Airway epithelial cell (primary cell): ENCODE measurements around the genes ZNF559, ZNF177 and OLFM2.

- RAMPAGE, long total RNA = no peak
Measured at GRCh38 chr19:8486631-8487311, 15.7 kb downstream of the PRAM1 start.

- RAMPAGE, long total RNA = no peak
Measured at GRCh38 chr19:8511723-8512561, 2.0 kb downstream of the ZNF414 start.

- RAMPAGE, long total RNA = no peak
Measured at GRCh38 chr19:8518608-8519148, 4.7 kb upstream of the ZNF414 start.

GRCh38 chr19:8550225-8551084 is 26.8 kb downstream of the MYO1F start:
- RAMPAGE, long total RNA = no peak

GRCh38 chr19:8575335-8576168 is 1.7 kb downstream of the MYO1F start:
- RAMPAGE, long total RNA = no peak

GRCh38 chr19:8600791-8601131 is 9.8 kb downstream of the ADAMTS10 start:
- RAMPAGE, long total RNA = no peak

GRCh38 chr19:8631271-8631819 is 912 bp downstream of the NFILZ start:
- RAMPAGE, long total RNA = no peak

DNA sequence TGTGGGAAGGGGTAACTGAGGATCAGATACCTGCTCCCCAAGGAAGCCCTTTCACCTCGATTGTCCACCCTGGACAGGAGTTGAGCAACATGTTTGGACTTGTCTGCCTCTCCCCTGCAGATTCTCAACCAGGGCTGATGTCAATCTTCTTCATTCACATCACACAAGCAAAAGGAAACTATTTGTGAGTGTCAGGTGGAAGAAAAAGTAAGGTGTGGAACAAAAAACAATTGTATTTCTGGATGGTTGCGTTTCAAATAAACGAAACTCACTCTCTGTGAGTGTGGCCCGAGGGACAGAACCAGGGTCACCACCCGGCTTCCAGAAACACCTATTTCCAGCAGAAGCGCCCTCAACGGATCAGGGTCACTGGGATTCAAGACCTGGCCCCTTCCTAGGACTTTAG is 47.1 kb upstream of the OR1M1 start:
- RAMPAGE, long total RNA = no peak

DNA sequence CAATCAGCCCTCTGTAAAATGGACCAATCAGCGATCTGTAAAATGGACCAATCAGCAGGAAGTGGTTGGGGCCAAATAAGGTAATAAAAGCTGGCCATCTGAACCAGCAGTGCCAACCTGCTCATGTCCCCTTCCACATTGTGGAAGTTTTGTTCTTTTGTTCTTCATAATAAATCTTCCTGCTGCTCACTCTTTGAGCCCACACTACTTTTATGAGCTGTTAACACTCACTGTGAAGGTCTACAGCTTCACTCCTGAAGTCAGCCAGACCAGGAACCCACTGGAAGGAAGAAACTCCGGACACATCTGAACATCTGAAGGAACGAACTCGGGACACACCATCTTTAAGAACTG is 33.0 kb upstream of the OR1M1 start:
- RAMPAGE, long total RNA = no peak

DNA sequence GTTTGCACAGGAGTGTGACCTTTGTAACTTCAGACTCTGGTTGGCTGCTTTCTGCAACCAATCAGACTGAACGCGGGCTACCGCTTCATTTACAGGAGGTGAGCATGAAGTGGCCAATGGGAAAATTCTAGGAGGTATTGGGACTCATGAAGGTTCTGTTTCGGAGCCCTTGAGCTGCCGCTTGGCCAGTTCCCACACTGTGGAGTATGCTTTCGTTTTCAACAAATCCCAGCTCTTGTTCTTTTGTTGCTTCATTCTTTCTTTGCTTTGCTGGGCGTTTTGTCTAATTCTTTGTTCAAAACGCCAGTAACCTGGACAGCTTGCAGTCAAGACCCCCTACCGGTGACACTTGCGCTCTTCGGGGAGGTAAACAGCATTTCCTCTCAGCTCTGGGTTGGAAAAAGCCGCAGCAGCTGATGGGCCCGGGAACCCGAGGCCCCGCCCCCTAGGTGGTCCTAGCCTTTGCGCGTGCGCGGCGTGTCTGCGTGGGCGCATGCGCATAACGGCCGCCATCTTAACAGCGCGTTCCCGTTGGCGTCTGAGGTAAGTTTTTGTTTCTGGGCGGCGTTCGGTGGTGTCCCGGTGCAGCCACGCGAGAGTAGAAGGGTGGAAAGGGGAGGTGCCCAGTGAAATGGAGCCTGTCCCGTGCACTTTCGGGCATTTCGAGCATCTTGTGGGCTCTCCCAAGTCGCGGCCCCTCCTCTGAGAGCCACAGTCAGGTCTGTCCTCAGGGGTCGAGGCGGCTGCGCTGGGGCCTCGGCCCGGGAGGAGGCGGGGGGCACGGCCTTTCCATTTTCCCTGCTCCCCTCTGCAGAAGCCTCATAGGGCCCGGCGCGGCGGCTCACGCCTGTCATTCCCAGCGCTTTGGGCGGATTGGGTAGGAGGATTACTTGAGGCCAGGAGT is at the start of gene ZNF559:
TSS of gene ZNF559 (plus strand) at position 494 of the 904 bp plus-strand sequence.
- RAMPAGE, long total RNA = start-site peak on the plus strand centred at position 611 of the sequence, 37 bp wide, 58 and 26 reads in 2 replicates

GRCh38 chr19:9362854-9363475 is at the start of gene ZNF177:
TSS of gene ZNF177 (plus strand) at chr19:9363013.
- RAMPAGE, long total RNA = no peak

DNA sequence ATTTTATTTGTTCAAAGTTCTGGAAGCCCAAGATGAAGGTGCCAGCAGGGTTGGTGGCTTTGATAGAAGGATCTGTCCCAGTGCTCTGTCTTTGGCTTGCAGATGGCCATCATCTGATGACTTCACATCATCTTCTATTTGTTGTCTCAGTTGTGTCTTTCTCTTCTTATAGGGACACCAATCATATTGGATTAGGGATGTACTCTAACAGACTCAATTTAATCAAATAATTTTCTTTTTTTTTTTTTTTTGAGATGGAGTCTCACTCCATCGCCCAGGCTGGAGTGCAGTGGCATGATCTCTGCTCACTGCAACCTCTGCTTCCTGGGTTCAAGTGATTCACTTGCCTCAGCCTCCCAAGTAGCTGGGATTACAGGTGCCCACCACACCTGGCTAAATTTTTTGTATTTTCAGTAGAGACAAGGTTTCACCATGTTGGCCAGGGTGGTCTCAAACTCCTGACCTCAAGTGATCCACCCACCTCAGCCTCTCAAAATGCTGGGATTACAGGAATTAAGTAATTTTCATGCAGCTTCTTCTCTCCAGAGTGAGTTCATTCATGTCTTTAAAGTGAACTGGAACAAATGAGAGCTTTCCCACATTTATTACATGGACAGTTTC is 10.6 kb downstream of the ZNF426 start:
- RAMPAGE, long total RNA = no peak

DNA sequence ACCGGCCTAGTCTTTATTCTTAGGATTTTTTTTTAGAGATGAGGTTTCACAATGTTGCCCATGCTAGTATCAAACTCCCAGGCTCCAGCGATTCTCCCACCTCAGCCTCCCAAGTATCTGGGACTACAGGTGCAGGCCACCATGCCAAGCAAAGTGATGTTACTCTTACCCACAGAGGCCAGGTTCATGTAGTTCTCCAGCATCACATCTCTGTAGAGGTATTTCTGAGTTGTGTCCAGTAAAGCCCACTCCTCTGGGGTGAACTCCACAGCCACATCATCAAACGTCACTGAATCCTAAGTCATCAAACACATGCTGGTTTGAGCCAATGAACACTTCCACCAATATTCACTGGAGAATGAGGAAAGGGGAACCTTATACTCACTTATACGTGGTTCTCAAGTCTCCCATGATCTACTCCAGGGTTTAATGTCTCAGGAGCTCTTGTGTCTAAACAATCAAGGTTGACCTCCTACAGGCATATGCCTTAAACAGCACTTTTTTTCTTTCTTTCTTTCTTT is 17.0 kb downstream of the ZNF562 start:
- RAMPAGE, long total RNA = no peak

GRCh38 chr19:9672672-9673607 is 2.0 kb downstream of the ZNF562 start:
- RAMPAGE, long total RNA = no peak

- RAMPAGE, long total RNA = no peak
Measured at GRCh38 chr19:9816452-9817022, 2.3 kb downstream of the FBXL12 start.

GRCh38 chr19:9836128-9836327 is 910 bp downstream of the PIN1 start:
- RAMPAGE, long total RNA = no peak

DNA sequence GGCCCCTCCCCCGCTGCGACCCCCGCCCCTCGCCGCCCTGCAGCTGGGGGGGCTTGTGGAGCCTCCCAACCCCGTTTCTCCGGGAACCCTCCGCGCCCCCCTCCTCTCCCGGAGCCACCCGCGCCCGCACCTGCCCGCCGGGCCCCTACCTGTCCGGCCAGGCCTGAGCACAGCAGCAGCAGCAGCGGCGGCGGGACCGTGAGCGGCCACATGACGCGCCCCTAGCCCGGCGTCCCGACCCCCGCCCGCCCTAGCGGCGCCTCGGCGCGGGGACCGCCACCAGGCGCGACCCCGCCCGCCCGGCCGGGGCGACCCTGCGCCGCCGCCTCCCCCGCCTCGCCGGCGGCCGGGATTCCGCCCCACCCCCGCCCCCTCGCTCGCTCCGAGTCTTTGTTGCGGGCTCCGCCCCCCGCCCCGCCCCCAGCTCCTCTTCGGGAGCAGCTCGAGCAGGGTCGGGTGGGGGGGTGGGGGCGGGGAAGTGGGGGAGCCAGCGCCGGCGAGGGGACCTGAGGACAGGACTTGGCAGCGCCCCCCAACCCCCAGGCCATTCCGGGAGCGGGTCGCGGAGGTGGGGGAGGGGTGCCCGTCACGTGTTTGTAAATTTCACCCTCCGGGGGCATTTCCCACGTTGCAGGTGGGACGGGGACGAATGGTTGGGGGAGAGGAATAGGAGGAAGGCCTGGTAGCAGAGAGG is at the start of gene OLFM2:
TSS of gene OLFM2 (minus strand) at position 361 of the 694 bp plus-strand sequence.
- RAMPAGE, long total RNA = no peak

DNA sequence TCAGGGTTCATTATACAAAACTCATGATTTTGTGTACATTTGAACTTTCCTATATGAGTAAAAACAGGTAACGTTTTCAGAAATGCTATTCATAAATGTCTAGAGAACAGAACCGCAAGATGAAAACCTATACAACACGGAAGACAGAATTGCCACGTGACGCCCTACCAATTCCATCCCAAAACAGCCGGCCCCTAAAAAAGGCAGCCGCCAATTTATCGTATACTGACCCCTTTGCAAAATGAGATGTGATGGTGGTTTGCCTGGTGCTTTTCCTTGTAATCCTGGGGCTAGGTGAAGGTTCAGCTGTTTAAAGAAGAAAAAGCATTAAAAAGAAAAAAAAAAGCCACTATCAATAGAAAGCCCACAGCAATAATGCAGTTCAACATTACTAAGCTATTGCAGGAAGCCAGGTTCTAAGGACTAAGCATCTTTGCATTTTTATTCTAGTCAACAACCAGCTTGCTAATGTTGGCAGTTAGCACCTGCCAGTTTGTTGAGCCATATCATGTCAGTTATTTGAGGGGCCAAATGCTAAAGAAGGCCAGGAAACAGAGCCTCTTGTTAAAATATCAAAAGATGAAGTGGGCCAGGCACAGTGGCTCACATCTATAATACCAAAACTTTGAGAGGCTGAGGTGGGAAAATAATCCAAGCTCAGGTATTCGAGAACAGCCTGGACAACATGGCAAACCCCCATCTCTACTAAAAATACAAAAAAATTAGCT is 17.5 kb downstream of the DNMT1 start:
- RAMPAGE, long total RNA = no peak

DNA sequence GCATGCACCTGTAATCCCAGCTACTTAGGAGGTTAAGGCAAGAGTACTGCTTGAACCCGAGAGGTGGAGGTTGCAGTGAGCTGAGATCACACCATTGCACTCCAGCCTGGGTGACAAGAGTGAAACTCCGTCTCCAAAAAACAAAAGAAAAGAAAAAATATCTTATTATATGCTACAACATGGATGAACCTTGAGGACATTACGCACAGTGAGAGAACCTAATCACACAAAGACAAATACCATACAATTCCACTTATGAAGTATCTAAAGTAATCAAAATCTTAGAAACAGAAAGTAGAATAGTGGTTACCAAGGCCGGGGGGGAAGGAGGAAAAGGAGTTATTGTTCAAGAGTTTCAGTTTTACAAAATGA is 3.9 kb upstream of the DNMT1 start:
- RAMPAGE, long total RNA = no peak

GRCh38 chr19:10229911-10230886 is 932 bp downstream of the S1PR2 start:
- RAMPAGE, long total RNA = no peak